ENCODE measurements around a stretch of chr4.

GRCh38 chr4:182531467-182531852, 288.3 kb downstream of the TENM3 start:
- RRBS = no CpG with 5 or more reads among the region's 4 CpGs
CAGE:
- cytosol, long polyA plus RNA = no peak
- long polyA plus RNA = no peak
- nucleus, long polyA plus RNA = no peak

DNA sequence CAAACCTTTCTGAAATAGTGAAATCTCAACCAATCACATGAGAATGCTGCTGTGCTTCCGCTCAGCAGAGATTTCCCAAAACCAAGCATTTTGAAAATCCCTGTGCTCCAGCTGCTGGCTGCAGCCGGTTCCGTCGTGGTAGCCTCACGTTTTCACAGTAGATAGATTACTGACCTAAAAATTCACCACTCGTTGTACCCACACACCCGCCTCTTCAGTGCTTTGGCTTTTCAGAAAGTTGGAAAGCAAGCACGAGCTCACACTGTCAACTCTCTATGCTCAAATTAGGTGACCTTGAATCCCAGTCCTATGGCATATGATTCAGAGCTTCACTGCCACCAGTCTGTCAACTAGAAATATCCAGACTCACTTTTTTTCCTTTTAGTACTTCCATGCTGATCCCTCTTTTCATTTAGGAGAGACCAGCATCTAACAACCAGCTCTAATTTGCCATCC, 168.9 kb downstream of the DCTD start:
- RRBS = no CpG with 5 or more reads among the region's 8 CpGs
CAGE:
- cytosol, long polyA plus RNA = no peak
- long polyA plus RNA = no peak
- nucleus, long polyA plus RNA = no peak

GRCh38 chr4:183265618-183265888, 54.5 kb downstream of the CLDN22 start:
- RRBS = no CpG with 5 or more reads among the region's 3 CpGs
CAGE:
- cytosol, long polyA plus RNA = no peak
- long polyA plus RNA = no peak
- nucleus, long polyA plus RNA = no peak

GRCh38 chr4:183746771-183747317, 87.8 kb downstream of the TRAPPC11 start:
- RRBS = no CpG with 5 or more reads among the region's 21 CpGs
CAGE:
- cytosol, long polyA plus RNA = no peak
- long polyA plus RNA = no peak
- nucleus, long polyA plus RNA = no peak

DNA sequence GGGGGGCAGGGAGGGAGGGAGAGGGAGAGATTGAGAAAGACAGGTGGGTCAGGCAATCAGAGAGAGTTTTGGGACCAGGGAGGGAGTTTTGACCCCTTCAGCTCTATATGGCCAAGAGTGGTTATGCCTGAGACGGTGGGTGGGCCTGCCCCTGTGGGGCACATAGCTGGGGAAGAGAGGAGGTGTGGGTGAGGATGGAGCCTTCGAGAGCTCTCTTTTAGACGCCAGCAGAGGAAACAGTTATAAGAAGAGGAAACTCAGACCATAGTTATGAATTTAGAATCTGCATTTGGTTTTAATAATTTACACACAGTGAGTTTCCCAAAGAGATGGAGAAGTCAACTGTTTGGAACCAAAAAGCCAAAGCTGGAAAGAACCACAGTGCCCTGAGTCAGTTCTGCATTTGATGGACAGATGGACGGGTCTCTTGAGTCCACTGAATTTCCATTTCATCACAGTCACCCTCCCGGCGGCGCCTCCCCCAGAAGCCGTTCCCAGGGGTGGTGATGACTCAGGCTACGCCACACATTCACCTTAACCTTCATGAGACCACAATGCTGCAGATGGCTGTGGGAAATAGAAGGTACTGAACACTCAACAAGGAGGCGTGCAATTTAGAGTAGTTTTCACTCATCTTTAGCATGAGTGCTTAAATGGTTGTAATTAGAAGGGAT, 61.1 kb downstream of the STOX2 start:
- RRBS = no CpG with 5 or more reads among the region's 10 CpGs
CAGE:
- cytosol, long polyA plus RNA = no peak
- long polyA plus RNA = no peak
- nucleus, long polyA plus RNA = no peak

GRCh38 chr4:184329672-184330726, 112.3 kb upstream of the ENPP6 start:
- RRBS = no CpG with 5 or more reads among the region's 16 CpGs
CAGE:
- cytosol, long polyA plus RNA = no peak
- long polyA plus RNA = no peak
- nucleus, long polyA plus RNA = no peak

DNA sequence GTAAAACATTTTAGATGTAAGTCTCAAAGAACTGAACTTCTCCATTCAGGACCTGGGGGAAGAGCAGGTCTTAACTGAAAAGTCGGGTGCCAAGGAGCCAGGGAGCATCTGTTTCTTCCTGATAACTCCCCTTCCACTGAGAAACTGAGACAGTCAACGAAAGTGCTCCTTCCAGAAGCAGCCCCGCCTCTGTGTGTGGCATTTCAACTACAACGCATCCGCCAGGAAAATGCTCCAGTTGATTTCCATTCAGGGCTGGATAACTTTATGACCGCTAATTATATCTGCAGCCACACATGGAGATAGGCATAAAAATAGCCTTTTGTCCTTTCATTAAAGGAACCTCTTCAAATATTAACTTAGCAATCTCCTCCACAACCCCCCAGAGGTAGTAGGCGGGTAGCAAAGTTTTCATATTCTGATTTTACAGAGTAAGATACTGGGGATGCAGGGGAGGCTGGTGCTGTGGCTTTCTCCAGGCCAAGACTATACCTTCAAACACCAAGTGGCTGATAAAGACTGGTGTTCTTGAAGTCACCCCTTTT, 87.8 kb downstream of the IRF2 start:
- RRBS = no CpG with 5 or more reads among the region's 7 CpGs
CAGE:
- cytosol, long polyA plus RNA = no peak
- long polyA plus RNA = no peak
- nucleus, long polyA plus RNA = no peak

DNA sequence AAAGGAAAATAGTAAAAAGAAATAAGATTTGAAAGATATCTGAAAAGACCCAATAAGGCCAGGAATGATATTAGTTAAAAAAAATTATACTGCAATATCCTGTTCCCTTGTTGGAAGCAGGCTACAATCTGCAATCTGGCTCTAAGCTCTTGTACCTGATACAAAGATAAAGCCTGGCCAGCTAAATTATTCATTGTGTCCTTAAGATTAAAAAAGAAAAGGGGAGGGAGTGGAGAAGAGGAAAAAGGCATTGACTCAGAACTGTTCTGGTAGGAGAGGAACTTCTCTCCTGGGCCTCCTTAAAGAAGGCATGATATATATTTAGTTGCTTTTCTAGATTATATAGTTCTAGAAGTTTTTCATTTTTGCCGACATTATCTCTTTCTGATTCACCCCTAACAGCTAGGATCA, 46.7 kb downstream of the IRF2 start:
- RRBS = no CpG with 5 or more reads among the region's 1 CpG
CAGE:
- cytosol, long polyA plus RNA = no peak
- long polyA plus RNA = no peak
- nucleus, long polyA plus RNA = no peak

DNA sequence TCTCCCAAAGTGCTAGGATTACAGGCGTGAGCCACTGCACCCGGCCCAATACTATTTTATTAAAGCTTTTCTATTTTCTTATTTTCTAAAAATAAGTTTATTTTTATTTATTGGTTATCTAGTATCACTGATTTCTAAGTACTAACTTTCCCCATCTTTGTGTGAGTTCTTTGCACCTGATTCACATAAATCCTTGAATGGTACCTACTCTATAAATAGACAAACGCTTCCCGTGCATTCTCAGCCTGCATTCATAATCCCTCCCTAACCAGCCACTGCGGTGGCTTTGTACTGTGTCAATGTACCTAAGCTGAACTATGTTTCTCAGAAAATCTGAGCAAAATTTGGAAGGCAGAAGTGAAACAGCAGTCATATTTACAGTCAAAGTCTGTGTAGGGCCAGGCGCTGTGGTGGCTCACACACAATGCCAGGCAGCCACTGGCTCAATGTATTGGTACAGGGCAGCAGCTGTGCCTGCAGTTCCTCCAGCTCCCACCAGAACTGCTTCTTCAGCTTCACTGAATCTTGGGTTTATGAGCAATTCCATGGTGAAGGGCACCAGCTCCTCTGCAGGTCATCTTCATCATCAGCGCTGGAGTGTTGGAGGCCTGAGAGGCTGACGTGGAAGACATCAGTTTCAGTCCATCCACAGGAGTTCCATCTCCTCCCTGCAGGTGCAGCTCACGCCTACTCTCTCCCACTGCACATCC, 32.2 kb upstream of the IRF2 start:
- RRBS = no CpG with 5 or more reads among the region's 9 CpGs
CAGE:
- cytosol, long polyA plus RNA = no peak
- long polyA plus RNA = no peak
- nucleus, long polyA plus RNA = no peak

DNA sequence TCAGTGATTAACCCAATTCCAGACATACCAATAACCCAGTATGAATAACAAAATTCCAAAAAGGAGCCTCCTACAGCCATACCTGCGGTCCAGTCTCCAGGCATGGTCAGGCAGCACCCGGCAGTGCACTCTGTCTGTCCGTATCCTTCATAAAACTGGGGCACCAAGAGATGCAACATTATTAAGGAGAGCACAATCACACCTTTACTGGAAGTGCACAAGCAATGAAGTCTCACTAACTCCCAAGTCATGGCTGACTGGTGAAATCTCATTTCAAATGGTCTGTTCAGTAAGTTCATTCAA, 30.8 kb upstream of the CENPU start:
- RRBS = no CpG with 5 or more reads among the region's 3 CpGs
CAGE:
- cytosol, long polyA plus RNA = no peak
- long polyA plus RNA = no peak
- nucleus, long polyA plus RNA = no peak

GRCh38 chr4:184766354-184767134, 32.6 kb upstream of the CENPU start:
- RRBS = no CpG with 5 or more reads among the region's 17 CpGs
CAGE:
- cytosol, long polyA plus RNA = no peak
- long polyA plus RNA = no peak
- nucleus, long polyA plus RNA = no peak

GRCh38 chr4:184769247-184769964, 35.5 kb upstream of the CENPU start:
- RRBS = no CpG with 5 or more reads among the region's 8 CpGs
CAGE:
- cytosol, long polyA plus RNA = no peak
- long polyA plus RNA = no peak
- nucleus, long polyA plus RNA = no peak

GRCh38 chr4:184782052-184782697, 43.6 kb downstream of the ACSL1 start:
- RRBS = no CpG with 5 or more reads among the region's 6 CpGs
CAGE:
- cytosol, long polyA plus RNA = no peak
- long polyA plus RNA = no peak
- nucleus, long polyA plus RNA = no peak

GRCh38 chr4:184849145-184849865, 23.5 kb upstream of the ACSL1 start:
- RRBS = no CpG with 5 or more reads among the region's 6 CpGs
CAGE:
- cytosol, long polyA plus RNA = no peak
- long polyA plus RNA = no peak
- nucleus, long polyA plus RNA = no peak

GRCh38 chr4:184850241-184850695, 24.5 kb upstream of the ACSL1 start:
- RRBS = no CpG with 5 or more reads among the region's 8 CpGs
CAGE:
- cytosol, long polyA plus RNA = no peak
- long polyA plus RNA = no peak
- nucleus, long polyA plus RNA = no peak

- RRBS = no CpG with 5 or more reads among the region's 1 CpG
CAGE:
- cytosol, long polyA plus RNA = no peak
- long polyA plus RNA = no peak
- nucleus, long polyA plus RNA = no peak
These were observed 69.7 kb upstream of the ACSL1 start for GRCh38 chr4:184895475-184895830.

- RRBS = 5% methylated on average over 3 of the region's 18 CpGs
CAGE:
- cytosol, long polyA plus RNA = no peak
- long polyA plus RNA = no peak
- nucleus, long polyA plus RNA = no peak
These were observed 34.4 kb upstream of the HELT start for GRCh38 chr4:184983800-184984365.

GRCh38 chr4:185128260-185129336, 14.5 kb upstream of the SLC25A4 start:
- RRBS = 8% methylated on average over 29 of the region's 81 CpGs
CAGE:
- cytosol, long polyA plus RNA = no peak
- long polyA plus RNA = no peak
- nucleus, long polyA plus RNA = no peak

DNA sequence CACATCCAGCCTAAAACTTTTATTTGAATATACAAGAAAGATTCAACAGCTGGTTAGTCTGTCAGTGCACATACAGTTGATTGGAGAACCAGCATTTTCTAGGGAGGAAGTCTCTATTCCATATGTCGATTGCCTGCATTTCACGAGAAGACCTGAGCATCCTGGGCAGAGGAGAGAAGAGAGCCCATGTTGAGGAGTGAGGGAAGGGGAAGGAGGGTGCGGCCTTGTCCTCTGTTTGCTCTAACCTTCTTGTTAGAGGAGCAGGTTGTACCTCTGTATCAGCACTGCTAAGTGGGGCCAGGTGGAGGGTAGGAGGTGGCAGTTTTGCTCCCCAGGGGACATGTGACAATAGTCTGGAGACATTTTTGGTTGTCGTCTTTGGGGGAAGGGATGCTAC, 90.9 kb downstream of the LRP2BP start:
- RRBS = no CpG with 5 or more reads among the region's 4 CpGs
CAGE:
- cytosol, long polyA plus RNA = no peak
- long polyA plus RNA = no peak
- nucleus, long polyA plus RNA = no peak

- RRBS = no CpG with 5 or more reads among the region's 12 CpGs
CAGE:
- cytosol, long polyA plus RNA = no peak
- long polyA plus RNA = no peak
- nucleus, long polyA plus RNA = no peak
These were observed 67.2 kb downstream of the LRP2BP start for GRCh38 chr4:185328297-185329082.

All from SK-N-SH (cell line).